Ileum (tissue), 1 donor: ENCODE measurements around the genes FAR2 and TMTC1.

- PRO-cap, result unidirectional peak, minus-strand start at chr12:27244740
Measured at GRCh38 chr12:27244435-27245310, 587 bp downstream of the STK38L start.

GRCh38 chr12:27377813-27379040 lies 45.6 kb downstream of the BMAL2 start:
- PRO-cap, result no peak

- PRO-cap, result no peak
Measured at GRCh38 chr12:27520968-27521509, 3.0 kb upstream of the PPFIBP1 start.

DNA sequence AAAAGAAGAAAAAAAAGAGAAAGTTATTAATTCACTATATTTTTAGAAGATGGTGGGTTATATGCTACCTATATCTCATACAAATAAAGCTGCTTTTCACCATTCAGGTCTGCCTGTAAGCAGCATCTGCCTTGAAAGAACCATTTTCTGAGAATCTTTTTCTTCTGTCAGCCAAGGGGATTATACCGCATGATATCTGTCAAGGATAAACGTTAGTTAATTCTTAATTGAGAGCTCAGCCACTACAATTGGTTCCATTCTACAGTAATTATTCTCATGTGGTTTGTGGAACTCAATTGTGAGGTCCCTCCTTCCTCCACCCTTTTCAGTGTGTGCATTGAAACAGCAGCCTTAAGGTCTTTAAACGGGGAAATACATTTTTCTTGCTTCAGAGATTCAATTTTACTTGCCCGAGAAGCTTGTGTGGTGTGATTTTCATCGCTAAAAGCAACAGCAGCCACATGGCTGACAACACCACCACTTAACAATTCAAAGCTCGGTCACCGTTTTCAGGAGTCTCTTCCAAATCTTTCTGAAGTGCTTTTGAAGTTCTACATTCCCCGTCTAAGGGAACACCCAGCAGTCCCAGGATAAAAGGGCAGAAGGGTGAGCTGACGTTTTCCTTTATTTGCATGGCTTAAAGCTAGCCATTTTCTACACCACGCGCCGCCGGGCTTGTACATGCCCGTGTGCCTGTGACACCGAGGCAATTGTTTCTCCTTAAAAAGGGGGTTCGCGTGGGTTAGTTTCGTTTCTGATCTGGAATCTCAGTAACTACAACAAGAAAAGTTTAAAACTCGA lies 704 bp upstream of the PPFIBP1 start:
- PRO-cap, result no peak

- PRO-cap, result no peak
Measured at GRCh38 chr12:27592562-27593068, 68.6 kb downstream of the PPFIBP1 start.

GRCh38 chr12:27656405-27656829 lies 39.8 kb upstream of the REP15 start:
- PRO-cap, result no peak

- PRO-cap, result no peak
Measured at GRCh38 chr12:27703589-27704287, 6.9 kb upstream of the MRPS35 start.

- PRO-cap, result no peak
Measured at GRCh38 chr12:27779190-27779687, 794 bp upstream of the KLHL42 start.

DNA sequence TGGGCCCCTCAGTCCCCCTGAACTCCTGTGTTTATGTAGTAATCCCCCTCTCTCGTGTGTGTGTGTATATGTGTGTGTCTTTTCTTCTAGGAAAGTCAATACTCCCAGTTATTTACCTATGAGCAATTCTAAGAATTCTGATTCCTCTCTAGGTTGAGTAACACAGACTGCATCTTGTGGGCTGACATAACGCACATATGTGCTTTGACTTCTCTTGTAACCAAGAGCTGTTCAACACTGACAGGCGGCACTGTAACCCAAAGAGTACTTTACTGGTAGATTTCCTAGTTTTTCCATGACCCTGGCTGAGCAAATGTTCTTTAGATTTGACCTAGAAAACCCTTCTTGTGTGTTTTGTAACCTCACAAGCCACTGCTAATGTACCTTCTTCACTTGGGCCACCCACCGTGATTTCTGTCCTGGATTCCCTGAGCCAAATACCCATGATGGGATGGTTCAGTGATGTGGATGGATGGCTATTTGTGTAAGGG lies 15.0 kb upstream of the MANSC4 start:
- PRO-cap, result no peak

DNA sequence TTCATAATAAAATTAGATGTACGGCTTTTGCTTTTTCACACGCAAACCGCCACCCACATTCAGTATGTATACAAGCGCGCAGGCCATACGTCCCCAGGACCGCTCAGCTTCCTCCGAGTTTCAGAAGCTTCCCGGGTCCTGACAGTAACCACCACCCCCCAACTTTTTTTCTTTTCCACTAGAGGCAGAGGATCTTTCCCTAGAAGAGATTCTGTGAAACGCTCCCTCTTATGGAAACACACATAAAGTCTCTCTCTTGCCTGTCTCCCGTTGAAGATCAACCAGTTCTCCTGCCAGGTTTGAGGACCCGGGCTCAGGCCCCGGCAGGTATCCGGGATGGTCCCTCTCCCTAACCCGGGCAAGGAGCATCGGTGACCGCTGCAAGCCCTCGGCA lies 3.6 kb downstream of the PTHLH start:
- PRO-cap, result no peak

GRCh38 chr12:27975165-27976169 lies 2.9 kb upstream of the PTHLH start:
- PRO-cap, result no peak

DNA sequence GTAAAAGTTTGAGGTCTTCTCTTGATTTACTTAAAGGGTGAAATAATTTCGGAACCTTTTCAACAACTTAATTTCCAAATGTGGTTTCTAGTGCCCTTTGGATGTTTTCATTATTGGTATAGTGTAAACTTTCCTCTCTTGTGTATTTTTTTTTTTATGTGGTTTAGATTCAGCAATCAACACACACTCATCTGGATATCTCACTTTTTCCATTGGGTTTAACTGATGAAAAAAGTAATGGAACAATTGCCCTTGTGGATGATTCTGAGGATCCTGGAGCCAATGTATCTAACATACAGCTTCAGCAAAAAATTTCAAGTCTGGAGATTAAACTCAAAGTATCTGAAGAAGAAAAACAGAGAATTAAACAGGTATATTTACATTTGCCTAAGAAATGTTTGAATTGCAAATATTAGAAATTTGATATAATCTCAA lies 116.3 kb downstream of the CCDC91 start:
- PRO-cap, result no peak

GRCh38 chr12:28640472-28640739 lies 450.1 kb downstream of the CCDC91 start:
- PRO-cap, result no peak

GRCh38 chr12:29148347-29149409 lies at the start of gene FAR2:
FAR2 (plus strand) TSS chr12:29149278.
- PRO-cap, result unidirectional peak, plus-strand start at chr12:29149035; bidirectional peak, plus-strand start at chr12:29149278, minus-strand start at chr12:29149194

- PRO-cap, result no peak
Measured at GRCh38 chr12:29208166-29208495, 59.1 kb downstream of the FAR2 start.

DNA sequence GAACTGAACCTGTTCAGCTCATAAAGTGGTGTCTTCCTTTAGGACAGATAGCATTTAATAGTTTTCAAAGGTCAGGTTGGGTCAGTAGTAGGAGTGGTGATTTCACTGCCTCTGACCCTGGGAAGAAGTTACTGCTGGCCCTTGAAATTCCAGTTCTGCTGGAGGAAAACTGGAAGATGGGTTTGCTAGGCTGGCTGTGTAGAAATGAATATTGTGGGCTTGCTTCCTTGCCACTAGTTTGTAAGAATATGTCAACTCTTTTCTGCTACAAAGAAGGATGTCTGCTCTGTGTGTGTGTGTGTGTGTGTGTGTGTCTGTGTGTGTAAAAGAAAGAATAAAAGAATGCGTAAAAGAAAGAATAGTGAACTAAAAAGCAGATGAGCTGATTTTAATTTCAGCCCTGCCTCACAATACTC lies 60.3 kb downstream of the FAR2 start:
- PRO-cap, result no peak

- PRO-cap, result no peak
Measured at GRCh38 chr12:29591113-29591710, 93.7 kb upstream of the OVCH1 start.

DNA sequence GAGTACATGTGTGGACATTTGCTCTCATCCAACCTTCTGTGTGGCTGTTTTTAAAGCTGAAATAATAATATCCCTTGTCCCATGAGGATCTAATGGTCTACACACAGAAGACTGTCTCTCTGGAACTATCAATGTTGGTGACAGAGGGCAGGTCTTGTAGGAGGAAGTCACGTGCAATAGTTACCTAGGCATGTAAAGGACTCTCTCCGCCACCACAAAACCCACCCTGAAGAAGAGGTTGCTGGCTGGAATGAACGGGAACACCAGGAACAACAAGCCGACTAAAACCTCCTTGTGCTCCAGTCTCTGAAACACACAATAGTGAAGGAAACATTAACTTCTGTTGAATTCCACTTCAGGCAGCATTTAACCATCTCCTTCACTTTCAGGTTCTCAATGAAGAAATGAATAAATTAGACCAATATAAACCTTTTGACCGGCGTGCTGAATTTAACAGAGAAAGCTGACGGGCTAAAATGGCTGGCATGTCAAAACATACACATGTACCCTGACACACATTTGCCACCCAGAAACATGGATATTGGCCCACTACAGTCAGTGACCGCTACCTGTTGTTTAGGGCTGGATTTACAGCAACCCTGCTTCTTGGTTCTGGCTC lies 106.6 kb upstream of the OVCH1 start:
- PRO-cap, result no peak

DNA sequence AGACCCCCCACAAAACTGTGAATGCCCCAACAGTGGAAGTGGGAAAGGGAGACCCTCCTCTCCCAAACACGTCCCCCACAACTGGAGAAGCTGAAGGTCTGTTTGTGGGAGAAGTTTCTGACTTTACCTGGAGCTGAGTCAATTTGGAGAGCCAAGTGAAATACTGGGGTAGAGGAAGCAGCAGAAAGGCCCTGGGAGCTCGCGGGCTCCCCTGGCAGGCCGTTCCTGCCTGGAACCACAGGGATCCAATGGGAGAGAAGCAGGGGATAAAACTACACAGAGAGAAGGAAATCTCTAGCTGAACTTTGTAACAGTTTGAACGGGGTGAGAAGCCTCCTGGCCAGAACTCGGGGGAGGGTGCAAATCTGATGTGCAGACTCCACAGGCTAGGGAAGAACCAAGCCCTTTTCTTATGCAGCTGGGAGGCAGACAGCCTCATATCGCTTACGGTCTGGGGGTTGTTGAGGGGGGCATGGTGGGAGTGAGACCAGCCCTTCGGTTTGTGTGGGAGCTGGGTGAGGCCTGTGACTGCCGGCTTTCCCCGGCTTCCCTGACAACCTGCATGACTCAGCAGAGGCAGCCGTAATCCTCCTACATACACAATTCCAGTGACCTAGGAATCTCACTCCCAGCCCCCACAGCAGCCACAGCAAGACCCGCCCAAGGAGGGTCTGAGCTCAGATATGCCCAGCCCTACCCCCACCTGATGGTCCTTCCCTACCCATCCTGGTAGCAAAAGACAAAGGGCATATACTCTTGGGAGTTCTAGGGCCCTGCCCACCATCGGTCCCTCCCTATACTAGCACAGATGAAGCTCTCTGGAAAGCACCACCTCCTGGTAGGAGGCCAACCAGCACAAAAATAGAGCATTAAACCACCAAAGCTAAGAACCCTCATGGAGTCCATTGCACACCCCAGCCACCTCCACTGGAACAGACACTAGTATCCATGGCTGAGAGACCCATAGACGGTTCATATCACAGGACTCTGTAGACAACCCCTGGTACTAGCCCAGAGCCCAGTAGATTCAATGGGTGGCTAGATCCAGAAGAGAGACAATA lies 143.0 kb downstream of the TMTC1 start:
- PRO-cap, result no peak

- PRO-cap, result unidirectional peak, minus-strand start at chr12:29783910
Measured at GRCh38 chr12:29783525-29784298, at the start of gene TMTC1. TMTC1 (minus strand) TSS chr12:29783942.